GM12892 (cell line): ENCODE measurements around a stretch of chr13.

- RRBS: no CpG with 5 or more reads among the region's 1 CpG
Measured at GRCh38 chr13:40662290-40662679, 4.2 kb downstream of the FOXO1 start.

DNA sequence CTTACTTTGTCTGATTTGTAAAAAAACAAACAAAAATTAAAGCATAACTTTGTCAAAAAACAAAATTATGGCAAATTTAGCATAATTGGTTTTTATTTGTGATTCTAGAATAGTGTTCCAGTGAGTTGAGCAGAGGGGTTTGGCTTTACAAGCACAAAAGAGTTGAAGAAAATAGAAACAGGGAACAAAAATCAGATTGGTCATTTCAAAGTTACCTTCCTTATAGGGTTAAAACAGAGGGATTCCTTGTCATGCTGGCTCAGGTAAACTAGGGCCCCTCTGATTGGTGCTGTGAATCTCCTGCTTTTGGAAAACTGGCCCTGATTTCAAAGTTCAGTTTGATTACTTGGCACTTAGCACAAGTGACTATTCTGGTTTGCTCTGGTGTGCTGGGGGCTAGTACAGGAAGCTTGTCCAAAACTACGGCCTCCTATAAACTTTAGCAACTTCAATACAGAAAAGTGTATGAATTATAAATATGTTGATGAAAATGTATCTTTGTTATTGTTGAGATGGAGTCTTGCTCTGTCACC, 1.8 kb upstream of the MRPS31 start:
- RRBS: no CpG with 5 or more reads among the region's 1 CpG

- RRBS: no CpG with 5 or more reads among the region's 5 CpGs
Measured at GRCh38 chr13:40880824-40881165, 91.4 kb downstream of the SLC25A15 start.

GRCh38 chr13:40929974-40930461, 89.1 kb downstream of the ELF1 start:
- RRBS: no CpG with 5 or more reads among the region's 3 CpGs

DNA sequence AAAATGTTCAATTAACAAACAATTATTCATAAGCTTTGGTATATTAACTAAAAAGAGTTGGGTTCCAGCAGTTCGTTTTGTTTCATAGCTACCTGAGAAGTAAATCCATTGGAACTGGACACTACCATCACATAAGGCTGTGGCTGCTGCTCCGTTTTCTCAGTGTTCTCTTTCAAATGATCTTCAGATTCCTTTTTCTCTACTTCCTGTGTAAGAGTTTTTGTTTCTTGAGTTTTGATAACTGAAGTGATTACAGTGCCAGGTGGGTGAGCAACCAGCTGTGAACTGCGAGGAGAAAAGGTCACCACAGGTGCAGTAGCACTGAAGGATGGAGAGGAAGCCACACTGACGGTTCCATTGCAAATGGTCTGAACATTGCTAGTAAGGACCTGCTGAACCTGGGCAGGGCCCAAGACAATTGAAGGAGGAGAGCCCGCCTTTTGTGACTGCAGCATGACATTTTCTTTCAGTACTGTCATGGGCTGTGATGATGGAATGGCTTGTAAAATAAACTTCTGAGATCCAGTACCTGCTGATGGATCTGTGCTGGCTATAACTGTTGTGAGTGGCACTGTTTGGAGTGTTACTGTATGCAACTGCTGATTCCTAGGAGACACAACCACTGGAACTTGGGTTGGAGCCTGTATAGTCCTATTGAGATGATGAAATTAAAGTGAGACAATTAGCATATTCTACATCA, 85.6 kb downstream of the ELF1 start:
- RRBS: no CpG with 5 or more reads among the region's 5 CpGs

DNA sequence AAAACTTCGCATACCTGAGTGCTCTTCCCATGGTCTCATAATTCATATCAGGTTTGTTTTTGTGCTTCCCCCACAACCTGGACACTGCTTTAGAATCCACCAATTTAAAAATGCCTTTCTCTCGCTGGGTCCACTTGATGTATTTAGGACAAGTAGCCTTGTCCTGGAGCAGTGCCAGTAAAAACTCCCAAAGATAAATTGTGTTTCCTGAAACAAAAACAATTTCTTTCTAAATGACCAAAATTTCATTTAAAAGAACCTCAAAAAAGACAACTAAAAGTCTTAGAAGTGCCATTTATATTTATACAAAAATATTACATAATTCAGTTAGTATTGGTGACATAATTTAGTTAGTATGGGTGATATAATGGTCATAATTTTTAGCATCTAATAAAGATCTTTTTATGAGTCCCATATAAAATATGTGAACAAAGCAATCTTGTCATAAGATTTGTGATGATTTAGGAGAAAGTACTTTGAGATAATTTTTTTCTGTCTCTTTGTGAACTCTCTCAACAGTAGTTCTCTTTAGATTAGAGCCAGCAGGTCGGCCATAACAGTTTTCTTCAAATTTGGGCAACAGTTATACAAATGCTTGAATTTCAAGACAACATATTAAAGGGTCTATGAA, 76.1 kb downstream of the ELF1 start:
- RRBS: no CpG with 5 or more reads among the region's 3 CpGs

DNA sequence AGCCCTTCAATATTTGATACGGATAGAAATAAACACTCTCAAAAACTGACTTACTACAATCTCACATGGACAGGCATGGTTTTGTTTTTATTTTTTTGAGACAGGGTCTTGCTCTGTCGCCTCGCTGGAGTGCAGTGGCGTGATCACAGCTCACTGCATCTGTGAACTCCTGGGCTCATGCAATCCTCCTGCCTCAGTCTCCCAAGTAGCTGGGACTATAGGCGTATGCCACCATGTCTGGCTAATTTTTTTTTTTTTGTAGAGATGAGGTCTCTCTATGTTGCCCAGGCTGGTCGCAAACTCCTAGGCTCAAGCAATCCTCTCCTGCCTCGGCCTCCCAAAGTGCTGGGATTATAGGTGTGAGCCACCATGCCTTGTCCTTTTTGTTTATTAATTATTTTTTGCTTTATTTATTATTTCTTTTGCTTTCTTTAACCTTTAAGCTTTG, 51.6 kb downstream of the ELF1 start:
- RRBS: no CpG with 5 or more reads among the region's 7 CpGs

GRCh38 chr13:40971281-40971831, 47.8 kb downstream of the ELF1 start:
- RRBS: no CpG with 5 or more reads among the region's 4 CpGs

DNA sequence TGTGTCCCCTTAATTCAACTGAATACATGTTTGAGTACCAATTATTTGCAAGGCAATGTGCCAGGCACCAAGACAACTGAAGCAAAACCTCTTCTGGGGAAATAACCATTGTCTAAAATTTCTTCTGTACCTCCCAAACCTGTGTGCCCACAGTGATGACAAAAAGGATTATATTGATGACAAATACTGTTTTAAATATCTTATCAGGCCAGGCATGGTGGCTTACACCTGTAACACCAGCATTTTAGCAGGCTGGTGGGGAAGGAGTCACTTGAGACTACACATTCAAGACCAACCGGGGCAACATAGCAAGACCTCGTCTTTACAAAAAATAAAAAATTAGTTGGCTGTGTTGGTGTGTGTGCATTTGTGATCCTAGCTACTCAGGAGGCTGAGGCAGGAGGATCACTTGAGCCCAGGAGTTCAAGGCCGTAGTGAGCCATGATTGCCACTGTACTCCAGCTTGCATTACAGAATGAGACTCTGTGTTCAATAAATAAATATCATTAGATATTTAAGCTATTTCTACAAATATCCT, 35.0 kb downstream of the ELF1 start:
- RRBS: no CpG with 5 or more reads among the region's 3 CpGs

- RRBS: no CpG with 5 or more reads among the region's 3 CpGs
Measured at GRCh38 chr13:40993920-40994570, 25.1 kb downstream of the ELF1 start.

DNA sequence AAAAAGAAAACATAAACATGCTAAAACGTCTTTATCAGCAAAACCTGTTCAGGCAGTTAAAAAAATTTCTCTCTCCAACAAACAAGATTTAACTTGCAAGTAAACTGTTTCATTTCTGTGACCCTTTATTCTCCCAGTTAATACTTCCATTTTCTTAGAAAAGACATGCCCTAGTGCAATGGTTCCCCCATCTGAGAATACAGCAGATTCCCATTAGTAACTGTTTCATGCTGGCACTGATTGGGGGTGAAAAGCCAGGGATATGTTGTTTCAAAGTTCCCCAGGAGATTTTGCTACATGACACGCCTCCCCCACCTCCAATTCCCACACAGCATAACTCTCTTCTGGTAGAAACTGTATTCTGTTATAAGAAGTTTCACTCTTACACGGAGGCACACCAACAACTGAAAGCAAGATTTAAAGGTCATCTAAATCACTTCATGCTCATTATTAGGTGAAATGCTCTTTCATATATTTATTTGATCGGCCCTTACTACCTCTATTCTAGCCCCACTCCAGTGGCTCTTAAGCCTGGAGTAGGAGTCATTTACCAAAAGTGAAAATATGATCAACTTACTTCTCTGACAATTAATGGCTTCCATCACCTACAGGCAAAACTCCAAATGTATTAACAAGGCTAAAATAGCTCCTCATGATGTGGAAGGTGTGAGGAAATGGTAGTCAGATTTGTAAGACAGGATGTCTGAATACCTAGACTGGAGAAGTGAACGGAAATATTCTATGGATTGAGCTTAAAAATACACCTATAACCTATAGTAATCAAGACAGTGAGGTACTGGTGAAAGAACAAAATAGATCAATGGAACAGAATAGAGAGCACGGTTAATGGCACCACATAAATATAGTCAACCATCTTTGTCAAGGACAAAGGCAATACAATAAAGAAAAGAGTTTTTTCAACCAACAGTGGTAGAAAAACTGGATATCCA, 24.1 kb downstream of the ELF1 start:
- RRBS: no CpG with 5 or more reads among the region's 6 CpGs

GRCh38 chr13:41034876-41035371, 15.8 kb upstream of the ELF1 start:
- RRBS: no CpG with 5 or more reads among the region's 6 CpGs

DNA sequence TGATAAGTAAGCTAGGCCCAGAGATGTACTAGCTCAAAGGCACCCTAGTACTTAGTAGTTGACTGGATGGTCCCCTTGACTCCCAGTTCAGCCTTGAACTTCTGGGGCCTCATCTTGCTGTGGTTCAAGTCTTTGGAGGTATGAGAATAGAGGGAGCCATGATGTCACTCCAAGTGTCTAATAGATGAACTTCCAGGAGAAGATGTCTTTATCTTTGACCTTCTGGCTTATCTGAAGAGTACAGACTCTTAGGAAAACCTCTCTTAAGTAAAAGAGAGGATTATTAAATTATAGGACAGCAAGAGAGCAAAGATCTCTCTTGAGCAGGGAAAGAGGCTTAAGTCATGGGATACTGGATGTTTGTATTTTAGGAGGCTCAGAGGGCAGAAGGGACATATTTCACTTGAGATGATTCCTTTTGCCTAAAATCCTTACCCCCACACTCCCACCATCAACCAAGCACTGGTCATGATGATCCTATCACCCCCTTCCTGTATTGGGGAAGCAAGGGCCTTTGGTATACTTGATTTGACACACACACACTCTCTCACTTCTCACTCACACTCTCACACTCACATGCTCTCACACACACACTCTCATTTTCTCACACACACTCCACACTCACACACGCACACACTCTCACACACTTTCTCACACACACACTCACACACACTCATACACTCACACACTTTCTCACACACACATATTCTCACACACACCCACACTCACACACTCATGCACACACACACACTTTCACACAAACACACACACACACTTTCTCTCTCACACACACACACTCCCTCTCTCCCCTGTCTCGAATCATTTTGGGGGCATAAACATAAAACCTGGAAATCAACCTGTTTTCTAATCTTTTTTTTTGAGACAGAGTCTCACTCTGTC, 8.4 kb downstream of the RGCC start:
- RRBS: no CpG with 5 or more reads among the region's 2 CpGs

- RRBS: no CpG with 5 or more reads among the region's 6 CpGs
Measured at GRCh38 chr13:41554860-41555414, 97.6 kb downstream of the RGCC start.

GRCh38 chr13:41696311-41697735, 239.5 kb downstream of the RGCC start:
- RRBS: no CpG with 5 or more reads among the region's 5 CpGs

GRCh38 chr13:41876725-41877213, 84.1 kb downstream of the VWA8 start:
- RRBS: no CpG with 5 or more reads among the region's 3 CpGs

GRCh38 chr13:42087309-42087996, 39.0 kb downstream of the DGKH start:
- RRBS: no CpG with 5 or more reads among the region's 2 CpGs

DNA sequence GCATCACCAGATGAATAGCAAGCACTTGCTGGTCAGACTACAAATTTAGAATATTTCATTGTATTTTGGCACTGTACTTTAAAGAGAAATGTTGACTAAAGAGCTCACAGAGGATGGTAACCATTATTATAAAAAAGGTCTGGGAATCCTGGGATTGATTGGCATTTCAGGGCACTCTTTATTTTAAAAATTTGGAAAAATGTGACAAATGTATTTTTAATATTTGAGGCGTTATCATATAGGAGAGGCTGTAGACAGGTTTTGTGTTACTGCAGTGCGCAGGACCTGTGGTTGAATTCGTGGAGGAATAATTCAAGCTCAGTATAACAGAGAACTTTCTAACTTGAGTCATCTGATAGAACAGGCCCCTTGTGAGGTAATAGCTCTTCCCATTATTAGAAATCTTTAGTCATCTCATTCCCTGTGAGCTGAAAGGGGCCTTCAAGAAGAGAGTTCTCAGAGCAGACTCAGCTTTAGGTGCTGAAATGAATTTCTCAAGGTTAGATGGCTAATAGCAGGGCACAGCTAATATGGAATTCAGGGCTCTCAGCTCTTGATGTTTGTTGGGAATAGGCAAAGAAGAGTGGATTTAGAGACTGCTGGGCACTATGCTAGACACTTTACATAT, 89.3 kb downstream of the DGKH start:
- RRBS: no CpG with 5 or more reads among the region's 3 CpGs

GRCh38 chr13:42303344-42304147, 31.6 kb downstream of the AKAP11 start:
- RRBS: no CpG with 5 or more reads among the region's 7 CpGs